Myometrial cell (primary cell): ENCODE data around the gene UGDH.

- RAMPAGE, long total RNA = no peak
These were observed 11.3 kb downstream of the TBC1D1 start for GRCh38 chr4:37902083-37902590.

DNA sequence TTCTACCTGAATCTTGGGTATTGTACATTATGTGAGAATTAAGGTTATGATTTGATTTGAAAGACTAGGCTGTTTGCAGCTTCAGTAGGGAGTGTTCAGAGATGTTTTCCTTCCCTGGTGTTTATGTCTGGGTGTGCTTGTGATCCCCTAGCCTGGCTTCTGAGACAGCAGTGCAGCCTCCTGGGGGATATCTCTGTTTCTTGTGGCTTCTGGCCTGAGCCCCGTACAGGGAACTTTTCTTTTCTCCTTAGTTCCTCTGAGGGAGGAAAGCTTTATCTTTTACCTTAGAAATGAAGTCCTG lies 45.1 kb downstream of the PTTG2 start:
- RAMPAGE, long total RNA = no peak

- RAMPAGE, long total RNA = no peak
These were observed 61.5 kb downstream of the PTTG2 start for GRCh38 chr4:38021515-38022194.

DNA sequence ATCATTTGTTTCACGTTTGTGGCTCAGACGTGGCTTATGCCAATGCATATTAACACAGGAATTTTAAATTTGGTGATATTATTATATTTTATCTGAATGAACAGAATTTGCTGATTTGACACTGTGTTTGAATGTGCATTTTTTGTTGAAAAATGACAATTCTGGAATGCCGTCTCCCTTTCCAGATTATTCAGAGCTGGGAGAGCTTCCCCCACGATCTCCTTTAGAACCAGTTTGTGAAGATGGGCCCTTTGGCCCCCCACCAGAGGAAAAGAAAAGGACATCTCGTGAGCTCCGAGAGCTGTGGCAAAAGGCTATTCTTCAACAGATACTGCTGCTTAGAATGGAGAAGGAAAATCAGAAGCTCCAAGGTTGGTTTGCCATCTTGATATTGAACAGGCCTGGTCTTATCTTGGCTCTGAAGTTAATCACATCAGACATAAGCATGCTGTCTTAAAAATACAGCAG lies 129.6 kb downstream of the PTTG2 start:
- RAMPAGE, long total RNA = no peak

- RAMPAGE, long total RNA = no peak
These were observed 219.8 kb downstream of the PTTG2 start for GRCh38 chr4:38179833-38180496.

- RAMPAGE, long total RNA = no peak
These were observed 345.1 kb upstream of the KLF3 start for GRCh38 chr4:38318696-38319567.

GRCh38 chr4:38367668-38368083 lies 296.3 kb upstream of the KLF3 start:
- RAMPAGE, long total RNA = no peak

DNA sequence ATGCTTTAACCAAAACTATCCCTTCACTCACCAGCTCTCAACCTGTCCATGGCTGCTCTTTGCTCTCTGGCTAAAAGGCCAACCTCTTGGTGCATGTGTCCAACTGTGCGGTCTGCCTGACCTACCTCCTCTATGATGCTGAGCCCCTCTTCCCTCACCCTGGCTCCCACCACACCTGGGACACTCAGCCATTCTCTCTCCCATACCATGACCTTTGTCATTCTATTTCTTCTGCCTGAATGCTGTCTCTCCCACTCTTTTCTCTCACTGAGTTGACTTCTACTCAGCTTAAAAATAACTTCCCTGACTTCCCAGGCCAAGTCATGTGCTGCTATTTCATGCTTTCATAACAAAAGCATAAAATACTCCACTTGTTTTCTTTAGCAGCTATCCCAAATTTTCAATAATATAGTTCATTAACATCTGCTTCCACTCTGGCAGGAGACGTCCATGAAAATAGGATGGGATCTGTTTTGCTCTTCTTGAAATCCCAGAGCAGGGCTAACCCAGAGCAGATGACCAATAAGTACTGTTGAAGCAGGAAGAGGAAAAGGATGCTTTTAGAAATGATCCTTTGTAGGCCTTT lies 29.7 kb upstream of the KLF3 start:
- RAMPAGE, long total RNA = no peak

DNA sequence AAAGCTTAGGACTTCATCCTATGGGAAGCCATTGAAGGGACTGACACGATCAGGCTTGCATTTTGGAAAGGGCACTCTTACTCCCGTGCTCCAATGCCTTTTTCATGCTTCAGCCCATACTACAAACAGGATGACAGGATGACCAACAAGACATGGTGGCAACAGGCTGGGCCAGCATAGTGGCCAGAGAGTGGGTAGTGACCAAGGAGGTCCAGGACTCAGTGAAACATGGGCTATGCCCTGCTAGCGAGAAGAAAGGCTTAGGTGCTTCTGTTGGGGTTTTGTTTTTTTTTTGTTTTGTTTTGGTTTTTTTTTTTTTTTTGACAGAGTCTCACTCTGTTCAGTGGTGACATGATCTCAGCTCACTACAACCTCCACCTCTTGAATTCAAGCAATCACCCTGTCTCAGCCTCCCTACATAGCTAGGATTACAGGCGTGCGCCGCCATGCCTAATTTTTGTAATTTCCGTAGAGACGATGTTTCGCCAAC lies 2.5 kb upstream of the KLF3 start:
- RAMPAGE, long total RNA = no peak

- RAMPAGE, long total RNA = no peak
These were observed 7.7 kb downstream of the KLF3 start for GRCh38 chr4:38671627-38672088.

GRCh38 chr4:38689048-38690036 lies 25.3 kb downstream of the KLF3 start:
- RAMPAGE, long total RNA = no peak

GRCh38 chr4:38949248-38949523 lies 81.6 kb downstream of the FAM114A1 start:
- RAMPAGE, long total RNA = no peak

DNA sequence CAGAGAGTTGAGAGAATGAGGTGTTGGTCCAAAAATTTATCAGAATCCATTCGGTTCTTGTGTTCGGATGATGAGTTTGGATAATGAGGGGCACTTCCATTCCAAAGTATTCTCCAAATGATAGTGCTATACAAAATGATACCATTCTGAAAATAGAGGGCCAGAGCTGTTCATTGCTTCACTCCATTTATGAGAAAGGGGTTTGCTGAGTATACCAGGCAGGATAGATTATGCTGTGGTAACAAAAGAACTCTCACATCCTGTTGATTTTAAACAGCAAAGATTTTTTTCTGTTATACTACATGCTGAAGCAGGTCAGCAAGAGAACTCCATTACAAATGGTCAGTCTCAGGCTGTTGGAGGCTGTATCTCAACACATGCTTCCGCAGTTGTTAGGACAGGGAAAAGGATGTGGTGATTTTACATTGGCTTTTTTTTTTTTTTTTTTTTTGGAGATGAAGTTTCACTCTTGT lies 13.8 kb upstream of the KLHL5 start:
- RAMPAGE, long total RNA = no peak

DNA sequence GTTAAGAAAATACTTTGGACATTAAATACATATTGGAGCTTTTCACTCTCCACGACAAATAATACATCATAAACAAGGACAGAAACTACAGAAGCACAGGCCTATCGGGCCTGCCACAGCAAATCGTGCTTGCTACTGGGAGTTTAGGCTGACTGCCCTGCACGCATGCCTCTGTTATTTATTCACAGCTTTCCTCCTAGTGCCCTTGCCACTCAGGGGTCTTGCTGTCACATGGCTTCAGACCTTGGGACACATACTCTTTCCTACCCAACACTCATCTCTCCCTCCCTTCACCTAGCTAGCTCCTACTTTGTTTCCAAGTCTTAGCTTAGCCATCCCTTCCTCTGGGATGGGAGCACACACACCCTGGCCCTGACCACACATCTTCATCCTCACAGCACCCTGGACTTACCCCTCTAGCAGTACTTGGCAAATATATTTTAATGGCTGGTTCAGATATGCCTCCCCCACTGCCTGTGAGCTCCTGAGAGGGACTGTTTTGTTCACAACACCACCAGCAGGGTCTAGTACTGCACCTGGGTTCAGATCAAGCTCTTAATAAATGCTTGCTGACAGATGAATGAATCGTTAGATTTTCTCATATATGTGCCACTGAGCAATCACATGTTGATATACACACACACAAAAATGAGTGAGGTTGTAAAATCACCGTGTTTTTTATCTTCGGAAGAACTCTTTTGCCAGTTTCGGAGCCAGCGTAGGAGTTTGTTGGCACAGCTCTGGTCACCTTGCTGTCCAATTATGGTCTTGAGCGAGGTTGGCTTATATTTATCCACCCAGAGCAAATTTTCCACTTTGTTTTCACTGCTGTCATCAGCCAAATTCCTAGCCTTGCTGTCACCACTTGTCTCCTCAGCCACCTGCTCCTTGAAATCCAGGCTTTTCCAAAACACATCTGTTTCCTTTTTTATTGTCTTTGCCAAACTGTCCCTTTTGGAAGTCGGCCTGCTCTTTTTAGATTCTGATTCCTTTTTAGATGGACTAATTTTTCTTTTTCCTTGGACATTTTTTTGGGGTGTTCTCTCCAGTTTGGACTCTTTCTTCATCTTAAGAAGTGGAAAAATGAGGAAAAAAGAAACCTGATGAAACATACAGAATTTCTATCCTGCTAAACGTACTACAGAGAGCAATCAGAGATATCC lies 57.8 kb downstream of the RFC1 start:
- RAMPAGE, long total RNA = no peak

DNA sequence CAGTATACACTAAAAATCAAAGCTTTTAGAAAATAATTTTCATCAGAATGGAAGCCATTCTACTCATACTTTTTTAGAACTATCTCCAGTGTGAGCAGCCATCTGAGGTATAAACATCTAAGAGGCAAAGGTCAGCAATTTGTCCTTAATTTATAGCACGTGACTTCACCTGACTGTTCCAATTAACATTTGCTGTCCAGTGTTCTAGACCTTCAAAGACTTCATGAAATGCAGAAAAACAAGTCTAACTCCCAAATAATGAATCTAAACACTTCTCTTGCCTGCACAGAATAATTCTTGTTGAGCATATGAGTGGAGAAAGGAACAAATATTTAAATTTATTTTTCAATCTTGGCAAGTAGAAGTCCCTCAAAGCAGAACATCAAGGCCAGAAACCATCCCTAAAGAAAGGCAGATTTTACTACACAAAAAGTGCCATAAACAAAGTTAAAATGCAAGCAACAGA lies 12.0 kb downstream of the RFC1 start:
- RAMPAGE, long total RNA = no peak

DNA sequence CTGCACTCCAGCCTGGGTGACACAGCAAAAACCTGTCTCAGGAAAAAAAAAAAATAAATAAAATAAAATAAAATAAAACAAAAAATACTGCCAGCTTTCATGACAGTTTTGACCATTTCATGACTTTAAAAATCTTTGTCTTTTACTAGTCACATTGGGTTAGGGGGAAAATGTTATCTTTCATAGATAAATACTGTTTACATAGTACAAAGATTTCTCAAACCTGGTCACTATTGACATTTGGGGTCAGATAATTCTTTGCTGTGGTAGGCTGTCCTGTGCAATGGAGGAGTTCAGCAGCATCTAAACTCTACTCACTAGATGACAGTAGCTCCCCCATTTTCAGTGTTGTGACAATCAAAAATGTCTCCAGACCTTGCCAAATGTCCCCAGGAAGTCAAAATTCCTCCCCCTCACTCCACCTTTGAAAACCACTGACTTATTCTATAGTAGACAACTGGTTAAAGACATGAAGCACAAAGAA lies 7.0 kb downstream of the KLB start:
- RAMPAGE, long total RNA = no peak

- RAMPAGE, long total RNA = no peak
These were observed 1.9 kb downstream of the RPL9 start for GRCh38 chr4:39456571-39457435.

- RAMPAGE, long total RNA = no peak
These were observed 7.8 kb downstream of the LIAS start for GRCh38 chr4:39466619-39467125.

DNA sequence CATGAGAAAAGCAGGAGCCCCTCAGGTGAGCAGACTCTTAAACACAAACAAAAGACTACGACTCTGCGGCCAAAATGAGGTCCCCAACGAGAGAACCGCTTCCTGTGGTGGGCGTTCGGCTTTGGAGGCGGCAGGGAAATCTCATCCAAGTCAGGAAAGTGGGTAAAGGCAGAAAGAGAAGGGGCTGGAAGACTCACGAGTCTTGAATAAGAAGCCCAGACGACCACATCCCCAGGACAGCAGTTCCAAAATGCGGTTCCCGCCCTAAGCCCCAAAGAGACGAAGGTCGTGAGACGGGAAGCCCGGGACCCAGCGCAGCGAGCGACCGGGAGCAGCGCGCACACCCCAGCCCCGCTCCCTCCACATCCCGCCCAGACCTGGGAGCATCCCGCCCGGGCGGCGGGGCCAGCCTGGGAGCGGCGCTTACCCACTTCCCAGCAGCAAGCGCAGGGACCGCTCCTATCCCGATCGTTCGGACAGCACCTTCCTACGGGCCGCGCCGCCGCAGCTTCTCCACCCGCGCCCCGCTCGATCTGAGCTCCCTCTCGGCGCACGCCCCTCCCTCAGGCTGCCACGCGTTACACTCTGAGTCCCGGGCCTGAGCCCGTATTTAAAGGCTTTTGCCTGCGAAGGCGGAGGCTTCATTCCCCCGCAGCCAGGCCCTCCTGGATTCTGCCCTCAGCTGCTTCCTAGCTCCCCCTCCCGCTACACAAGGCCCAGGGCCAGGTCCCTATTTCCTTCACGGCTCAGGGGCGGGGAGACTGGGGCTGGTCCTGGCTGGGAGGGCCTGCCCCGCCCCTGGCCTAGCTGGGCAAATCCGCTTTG lies at the start of gene UGDH:
Gene UGDH, minus strand, starts transcription at position 584 of the 825 bp plus-strand sequence.
- RAMPAGE, long total RNA = start-site peak on the minus strand centred at position 553 of the sequence, 70 bp wide, 429 and 529 reads in 2 replicates; start-site peak on the minus strand centred at position 683 of the sequence, 18 bp wide, 66 and 82 reads in 2 replicates

DNA sequence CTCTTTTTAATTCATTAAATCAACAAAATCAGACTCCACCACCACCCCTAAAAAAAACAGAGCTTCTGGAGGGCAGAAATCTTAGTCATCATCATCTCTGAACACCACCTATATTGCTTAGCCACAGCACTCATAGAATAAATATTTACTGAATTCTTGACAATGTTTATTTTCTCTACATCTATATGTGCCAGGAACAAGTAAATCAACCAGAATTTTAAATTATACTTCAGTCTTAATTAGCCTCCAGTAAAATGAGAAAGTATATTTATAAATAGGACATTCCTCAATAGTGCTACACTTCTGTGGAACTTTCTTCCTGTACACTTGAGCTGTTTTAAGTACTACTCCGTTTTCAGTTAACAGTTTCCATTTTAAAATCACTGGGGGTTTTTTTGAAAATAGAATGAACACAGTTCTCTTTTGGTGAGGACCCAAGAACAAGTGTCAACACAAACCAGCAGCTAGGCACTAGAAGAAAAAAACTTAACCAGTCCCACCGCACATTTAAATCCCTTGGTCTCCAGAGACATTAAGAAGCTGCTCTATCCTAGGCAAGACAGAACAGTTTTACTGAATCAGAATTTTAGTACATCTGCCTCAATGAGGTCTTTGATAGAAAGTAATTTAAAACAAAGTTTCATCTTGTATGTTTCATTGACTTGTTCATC lies 25.5 kb downstream of the SMIM14 start:
- RAMPAGE, long total RNA = no peak